Measurements from ENCODE around the genes F2RL1, AGGF1, SCAMP1 and ARSB.

GRCh38 chr5:76387880-76388127, 15.3 kb upstream of the IQGAP2 start:
- RRBS, result no CpG with 5 or more reads among the region's 3 CpGs

DNA sequence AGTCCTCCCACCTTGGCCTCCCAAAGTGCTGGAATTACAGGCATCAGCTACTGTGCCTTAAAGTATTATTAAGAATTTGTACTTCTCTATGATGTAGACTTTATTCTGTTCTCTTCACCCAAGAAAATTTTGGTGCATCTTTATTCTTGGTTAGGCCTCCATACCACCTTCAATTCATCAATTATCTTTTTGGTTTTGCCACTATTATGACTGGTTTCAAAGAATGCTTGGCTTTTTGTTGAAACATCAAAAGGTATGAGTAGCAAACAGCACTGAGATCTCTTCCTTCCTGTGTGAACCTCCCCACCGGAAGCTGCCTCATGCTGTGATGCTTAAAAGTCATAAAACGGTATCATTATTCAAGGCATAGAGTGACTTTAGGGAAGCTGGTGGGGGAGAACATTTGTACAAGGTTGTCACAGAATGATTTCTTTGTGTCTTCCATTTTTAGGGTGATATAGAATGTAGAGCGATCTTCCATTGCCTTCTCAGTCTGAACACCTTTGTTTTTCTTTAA, 70.6 kb downstream of the IQGAP2 start:
- RRBS, result no CpG with 5 or more reads among the region's 3 CpGs

DNA sequence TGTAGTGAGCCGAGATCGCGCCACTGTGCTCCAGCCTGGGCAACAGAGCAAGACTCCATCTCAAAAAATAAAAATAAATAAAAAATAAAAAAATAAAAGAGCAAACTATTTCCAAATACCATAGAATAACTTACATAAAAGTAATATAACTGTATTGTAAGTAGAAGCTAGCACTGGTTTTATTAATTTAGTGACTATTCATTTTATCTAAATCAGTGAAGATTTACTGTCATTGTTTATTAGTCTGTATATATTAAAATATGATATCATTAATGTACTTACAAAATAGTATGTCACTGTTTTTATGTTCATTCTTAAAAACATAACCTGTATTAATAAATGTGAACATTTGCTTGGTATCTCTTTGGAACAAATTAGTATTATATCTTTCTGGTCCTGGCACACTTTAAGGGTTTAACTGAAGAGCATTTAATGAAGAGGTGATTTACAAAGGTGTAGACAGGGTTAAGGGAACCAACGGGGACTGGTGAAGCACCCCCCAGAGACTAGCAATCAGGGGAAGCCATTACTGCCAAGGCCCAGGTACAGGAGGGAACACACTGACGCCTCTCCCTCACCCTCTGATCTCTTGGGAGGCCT, 19.6 kb downstream of the F2R start:
- RRBS, result no CpG with 5 or more reads among the region's 5 CpGs

- RRBS, result 0% methylated on average over 4 of the region's 64 CpGs
These were observed at the start of gene F2RL1 for GRCh38 chr5:76818697-76819485. Gene F2RL1 (plus strand): TSS chr5:76819030.

- RRBS, result 2% methylated on average over 18 of the region's 82 CpGs
These were observed at the start of gene AGGF1 for GRCh38 chr5:77030099-77031065. Gene AGGF1 (plus strand): TSS chr5:77030404.

- RRBS, result no CpG with 5 or more reads among the region's 11 CpGs
These were observed 27.5 kb downstream of the ZBED3 start for GRCh38 chr5:77059590-77060006.

DNA sequence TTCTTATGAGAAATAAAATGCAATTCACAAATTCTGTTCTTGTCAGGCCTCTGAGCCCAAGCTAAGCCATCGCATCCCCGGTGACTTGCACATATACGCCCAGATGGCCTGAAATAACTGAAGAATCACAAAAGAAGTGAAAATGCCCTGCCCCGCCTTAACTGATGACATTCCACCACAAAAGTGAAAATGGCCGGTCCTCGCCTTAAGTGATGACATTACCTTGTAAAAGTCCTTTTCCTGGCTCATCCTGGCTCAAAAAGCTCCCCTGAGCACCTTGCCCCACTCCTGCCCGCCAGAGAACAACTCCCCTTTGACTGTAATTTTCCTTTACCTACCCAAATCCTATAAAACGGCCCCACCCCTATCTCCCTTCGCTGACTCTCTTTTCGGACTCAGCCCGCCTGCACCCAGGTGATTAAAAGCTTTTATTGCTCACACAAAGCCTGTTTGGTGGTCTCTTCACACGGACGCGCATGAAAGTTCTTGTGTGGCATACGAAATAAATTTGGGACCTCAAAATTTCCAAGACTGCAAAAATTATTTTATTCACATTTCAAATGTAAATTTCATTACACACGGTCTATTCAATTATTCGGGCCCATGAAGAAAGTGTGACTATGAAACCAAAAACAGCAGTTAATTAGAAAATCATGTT, 1.0 kb downstream of the WDR41 start:
- RRBS, result no CpG with 5 or more reads among the region's 17 CpGs

- RRBS, result no CpG with 5 or more reads among the region's 3 CpGs
These were observed 48.2 kb downstream of the OTP start for GRCh38 chr5:77590373-77590731.

DNA sequence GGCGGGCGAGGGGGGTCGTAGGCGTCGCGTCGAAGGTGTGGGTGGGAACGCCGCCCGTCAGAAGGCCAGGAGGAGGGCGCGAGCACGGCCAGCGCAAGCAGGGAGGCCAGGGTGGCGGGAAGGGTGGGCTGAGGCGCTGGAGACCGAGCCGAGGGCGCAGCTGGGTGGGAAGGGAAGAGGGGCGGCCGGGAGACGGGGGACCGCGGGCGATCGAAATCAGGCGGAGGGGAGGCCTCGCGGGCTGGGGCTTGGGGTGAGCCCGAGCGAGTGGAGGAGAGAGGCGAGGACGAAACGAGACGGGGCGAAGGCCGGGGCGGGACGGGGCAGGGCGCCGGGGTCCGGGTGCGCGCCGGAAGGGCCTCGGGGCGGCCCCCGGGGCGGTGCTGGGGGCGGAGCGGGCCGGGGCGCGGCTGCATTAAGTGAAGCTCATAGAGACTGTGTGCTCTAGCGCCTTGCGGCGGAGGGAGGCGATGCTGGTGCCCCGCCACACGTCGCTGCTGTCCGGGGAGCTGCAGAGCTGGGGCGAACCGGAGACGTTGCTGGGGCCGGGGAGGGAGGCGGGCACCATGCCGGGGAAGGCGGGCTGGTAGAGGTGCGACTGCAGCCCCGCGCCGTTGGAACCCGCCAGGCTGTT, 8.5 kb downstream of the OTP start:
- RRBS, result 1% methylated on average over 15 of the region's 74 CpGs

GRCh38 chr5:77758119-77759251, 17.7 kb downstream of the TBCA start:
- RRBS, result 57% methylated on average over 1 of the region's 15 CpGs

GRCh38 chr5:77844513-77845012, 68.4 kb upstream of the TBCA start:
- RRBS, result 3% methylated on average over 4 of the region's 35 CpGs

GRCh38 chr5:77936025-77936365, 159.9 kb upstream of the TBCA start:
- RRBS, result no CpG with 5 or more reads among the region's 6 CpGs

GRCh38 chr5:77994574-77995170, 218.5 kb upstream of the TBCA start:
- RRBS, result no CpG with 5 or more reads among the region's 3 CpGs

DNA sequence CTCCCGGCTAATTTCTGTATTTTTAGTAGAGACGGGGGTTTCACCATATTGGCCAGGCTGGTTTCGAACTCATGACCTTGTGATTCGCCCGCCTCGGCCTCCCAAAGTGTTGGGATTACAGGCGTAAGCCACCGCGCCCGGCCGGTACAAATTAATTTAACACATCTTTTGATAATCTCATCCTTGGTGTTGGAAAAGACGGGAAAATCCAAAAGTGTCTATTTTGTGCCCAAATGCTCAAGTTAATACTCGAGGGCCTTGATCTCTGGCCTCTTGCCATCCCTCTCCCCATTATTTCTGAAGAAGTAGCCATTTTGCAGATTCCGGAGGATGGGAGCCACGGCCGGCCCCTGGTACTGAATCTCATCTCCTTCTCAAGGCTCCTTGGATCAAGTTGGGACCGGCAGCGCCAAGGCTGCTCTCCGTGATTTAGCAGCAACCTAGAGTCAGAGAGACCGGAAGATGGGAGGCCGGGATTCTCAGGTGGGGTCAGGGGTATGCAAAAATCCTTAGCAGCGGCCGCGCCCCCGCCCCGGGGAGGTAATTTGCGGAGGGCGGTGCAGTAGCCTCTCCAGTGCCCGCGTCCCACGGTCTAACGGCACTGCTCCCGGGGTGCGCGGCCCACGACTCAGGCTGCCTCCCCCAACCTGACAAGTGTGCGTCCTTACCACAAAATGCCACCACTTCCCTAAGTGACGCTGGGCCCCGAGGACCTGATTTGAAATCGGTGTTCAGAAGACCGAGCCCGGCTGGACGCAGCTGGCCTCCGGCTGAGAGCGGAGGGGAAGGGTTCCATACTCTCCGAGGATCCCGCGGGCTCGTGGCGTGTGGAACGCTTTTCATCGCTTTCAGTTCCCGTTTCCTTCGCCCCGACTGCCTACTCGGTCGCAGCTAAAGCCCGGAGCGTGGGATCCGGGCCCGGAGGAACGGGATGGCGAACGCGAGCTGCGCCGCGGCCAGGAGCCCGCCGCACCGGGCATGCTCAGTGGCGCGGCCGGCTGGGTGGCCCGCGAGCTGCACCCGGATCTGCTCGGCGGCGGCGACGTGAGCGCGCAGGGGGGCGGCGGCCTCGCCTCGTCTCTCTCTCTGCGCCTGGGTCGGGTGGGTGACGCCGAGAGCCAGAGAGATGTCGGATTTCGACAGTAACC, at the start of gene SCAMP1:
Gene SCAMP1 (plus strand): TSS at position 1,072 of the 1,148 bp plus-strand sequence.
- RRBS, result 1% methylated on average over 31 of the region's 94 CpGs

- RRBS, result no CpG with 5 or more reads among the region's 1 CpG
These were observed 47.4 kb downstream of the LHFPL2 start for GRCh38 chr5:78601207-78601511.

- RRBS, result under 1% methylated on average over 28 of the region's 87 CpGs
These were observed at the start of gene ARSB for GRCh38 chr5:78984901-78985700. Gene ARSB (minus strand): TSS chr5:78985310.

- RRBS, result no CpG with 5 or more reads among the region's 13 CpGs
These were observed 735 bp upstream of the ARSB start for GRCh38 chr5:78985701-78986389.

DNA sequence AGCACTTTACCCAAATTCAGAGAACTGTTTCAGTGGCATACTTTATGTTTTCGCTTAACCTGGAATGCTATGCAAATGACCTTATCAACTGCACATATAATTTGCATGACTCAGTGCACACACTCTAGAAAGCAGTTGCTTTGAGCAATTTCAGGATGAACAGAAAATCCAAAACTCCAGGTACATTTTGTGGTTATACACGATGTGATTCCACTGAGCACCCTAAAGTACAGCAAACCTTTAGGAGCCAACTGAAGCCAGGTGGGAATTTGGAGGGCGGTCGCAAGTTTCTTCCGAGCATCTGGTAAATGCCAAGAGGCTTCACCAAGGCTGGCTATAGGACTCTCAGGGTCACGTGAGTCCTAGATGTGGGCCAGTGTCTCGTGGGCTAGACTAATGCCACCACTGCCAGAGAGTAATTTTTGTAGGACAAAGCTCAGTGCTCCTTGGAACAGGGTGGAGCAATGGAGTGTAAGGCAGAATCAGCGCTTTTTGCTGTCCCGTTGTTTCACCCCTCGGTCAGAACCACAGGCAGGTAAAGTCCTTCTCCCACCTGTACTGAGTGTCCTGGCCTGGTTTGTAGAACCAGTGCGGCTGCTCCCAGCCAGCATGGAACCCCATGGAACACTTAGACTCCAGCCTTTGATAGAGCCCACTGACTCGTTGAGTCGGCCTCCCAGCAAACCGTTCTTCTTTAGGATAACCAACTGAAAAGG, 37.2 kb downstream of the DMGDH start:
- RRBS, result no CpG with 5 or more reads among the region's 14 CpGs

DNA sequence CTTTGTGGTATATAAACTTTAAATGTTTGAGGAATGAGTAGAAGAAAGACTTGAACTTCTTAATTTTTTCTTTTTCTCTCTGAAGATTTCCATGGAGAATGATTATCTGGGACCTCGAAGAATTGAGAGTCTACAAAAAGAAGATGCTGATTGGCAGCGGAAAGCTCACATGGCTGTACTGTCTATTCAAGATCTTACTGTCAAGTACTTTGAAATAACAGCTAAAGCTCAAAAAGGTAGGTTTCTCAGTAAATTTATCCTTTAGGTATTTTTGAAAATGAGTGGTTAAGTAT, 54.1 kb downstream of the JMY start:
- RRBS, result no CpG with 5 or more reads among the region's 2 CpGs

GRCh38 chr5:79325761-79326308, 89.9 kb downstream of the JMY start:
- RRBS, result no CpG with 5 or more reads among the region's 8 CpGs